Mesangial cell (primary cell): ENCODE measurements around the gene MED1.

DNA sequence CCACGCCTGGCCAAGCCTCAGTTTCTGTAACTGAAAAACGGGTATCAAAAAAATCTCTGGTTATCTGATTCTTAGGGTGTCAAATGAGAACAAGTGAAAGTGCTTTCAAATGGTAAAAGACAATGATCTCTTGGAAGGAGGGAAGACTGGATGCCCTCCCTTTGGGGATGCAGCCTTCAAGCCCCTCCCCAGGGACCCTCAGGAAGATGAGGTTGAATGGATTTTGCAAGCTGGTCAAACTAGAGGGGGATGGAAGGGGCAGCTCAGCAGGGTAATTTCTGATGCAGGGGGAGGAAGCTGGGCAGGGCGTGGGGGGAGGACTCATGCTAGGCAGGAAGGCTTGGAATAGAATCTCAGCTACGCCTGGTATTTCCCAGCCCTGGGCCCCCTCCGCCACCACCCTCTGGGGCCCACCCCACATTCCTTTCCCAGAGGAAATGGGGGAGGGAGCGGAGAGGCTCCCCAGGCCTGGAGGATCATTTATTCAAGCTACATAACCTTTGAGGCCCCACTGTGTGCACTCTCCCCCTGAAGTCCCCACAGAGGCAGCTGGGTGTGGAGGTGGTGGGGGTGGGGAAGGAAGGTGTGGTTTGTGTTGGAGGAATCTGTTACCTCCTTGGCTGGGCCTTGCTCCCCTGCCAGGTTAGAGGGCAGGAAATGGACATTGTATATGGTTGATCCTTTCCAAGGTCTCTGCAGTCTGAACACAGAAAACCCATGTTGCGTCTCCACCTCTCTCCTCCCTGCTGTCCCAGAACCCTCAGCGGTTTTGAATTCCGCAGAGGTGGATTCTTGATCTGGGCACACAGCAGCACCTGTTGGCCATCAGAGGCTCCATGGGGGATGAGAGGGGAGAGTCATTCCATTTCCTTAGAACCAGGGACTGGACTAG, 22.7 kb downstream of the ARHGAP23 start:
- RAMPAGE, long total RNA: no peak

DNA sequence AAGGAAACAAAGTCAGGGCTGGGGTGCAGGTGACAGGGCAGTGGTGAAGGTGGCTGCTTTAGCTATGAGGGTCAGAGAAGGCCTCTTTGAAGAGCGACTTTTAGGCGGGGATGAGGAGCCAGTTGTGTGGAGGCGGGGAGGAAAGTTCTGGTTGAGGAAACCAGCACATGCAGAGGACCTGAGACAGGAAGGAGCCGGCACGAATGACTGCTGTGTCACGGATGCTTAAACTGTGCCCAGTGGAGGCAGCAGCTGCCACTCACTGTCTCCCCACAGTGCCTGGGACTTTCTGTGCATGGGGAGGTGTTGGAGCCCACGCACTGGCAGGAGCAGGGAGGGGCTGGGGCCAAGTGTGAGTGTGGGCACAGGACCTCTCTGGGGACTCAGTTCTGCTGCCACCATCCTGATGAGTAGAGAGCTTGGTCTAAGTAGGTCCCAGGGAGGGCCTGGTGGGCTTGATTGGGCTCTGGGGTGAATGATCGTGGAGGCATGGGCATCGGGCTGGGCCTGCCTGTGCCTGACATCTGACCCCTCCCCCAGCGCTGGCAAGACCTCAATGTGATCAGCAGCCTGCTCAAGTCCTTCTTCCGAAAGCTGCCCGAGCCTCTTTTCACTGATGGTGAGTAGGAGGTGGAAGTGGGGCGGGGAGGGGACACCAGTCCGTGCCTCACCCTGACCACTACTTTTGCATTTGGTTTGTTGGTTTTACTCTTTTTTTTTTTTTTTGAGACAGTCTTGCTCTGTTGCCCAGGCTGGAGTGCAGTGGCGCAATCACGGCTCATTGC, 57.5 kb downstream of the ARHGAP23 start:
- RAMPAGE, long total RNA: no peak

- RAMPAGE, long total RNA: no peak
Observed at GRCh38 chr17:38585019-38585446, 20.7 kb downstream of the SRCIN1 start.

DNA sequence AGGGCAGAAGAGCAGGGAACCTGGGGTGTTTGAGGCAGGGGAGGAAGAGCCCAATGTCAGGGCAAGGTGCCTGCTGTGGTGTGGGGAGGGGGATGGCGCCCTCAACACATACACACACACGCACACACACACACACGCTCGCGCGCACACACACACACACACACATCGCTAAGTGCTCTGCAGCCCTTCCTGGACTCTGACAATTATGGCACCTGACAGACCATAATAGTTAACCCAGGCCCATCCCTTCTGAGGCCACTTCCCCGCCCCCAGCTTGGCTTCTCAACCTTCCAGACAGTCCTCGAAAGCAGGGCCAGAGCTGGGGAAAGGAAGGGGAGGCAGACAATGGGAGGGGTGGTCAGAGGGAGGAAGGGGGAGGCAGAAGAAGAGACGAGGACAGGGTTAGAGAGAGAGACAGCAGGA, 4.2 kb downstream of the SRCIN1 start:
- RAMPAGE, long total RNA: no peak

GRCh38 chr17:38701281-38701873, 3.7 kb upstream of the MLLT6 start:
- RAMPAGE, long total RNA: no peak

DNA sequence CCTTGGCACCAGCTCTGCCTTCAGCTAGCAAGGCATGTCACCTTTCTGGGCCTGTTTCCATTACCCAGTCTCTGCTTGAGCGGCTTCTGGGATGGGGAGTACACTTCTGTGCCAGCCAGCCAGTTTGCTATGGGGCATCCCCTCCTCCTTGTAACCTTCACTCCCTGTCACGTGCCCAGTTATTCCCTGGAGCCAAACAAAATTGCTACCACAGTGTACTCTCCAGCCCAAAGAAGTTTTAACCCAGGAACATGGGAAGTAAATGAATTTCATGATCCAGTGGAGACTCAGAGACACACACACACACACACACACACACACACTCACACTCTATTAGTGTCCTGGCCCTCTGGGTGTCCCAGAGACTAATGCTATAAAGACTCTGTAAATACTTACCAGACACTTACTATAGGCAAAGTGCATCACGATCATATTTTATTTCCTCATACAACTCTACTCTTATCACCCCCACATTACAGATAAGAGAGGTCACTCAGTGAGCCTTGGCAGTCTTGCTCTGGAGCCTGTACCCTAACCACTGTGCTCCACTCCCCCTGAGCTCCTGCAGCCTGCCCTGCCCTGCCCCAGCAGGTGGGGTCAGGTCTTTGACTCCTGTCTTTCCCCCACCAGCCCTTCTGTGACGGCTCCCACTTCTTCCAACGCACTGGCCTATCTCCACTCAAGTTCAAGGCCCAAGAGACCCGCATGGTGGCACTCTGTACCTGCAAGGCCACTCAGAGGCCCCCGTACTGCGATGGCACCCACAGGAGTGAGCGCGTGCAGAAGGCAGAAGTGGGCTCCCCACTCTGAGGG, 2.7 kb downstream of the CISD3 start:
- RAMPAGE, long total RNA: no peak

- RAMPAGE, long total RNA: no peak
Observed at GRCh38 chr17:38771617-38771816, 19.0 kb downstream of the PSMB3 start.

DNA sequence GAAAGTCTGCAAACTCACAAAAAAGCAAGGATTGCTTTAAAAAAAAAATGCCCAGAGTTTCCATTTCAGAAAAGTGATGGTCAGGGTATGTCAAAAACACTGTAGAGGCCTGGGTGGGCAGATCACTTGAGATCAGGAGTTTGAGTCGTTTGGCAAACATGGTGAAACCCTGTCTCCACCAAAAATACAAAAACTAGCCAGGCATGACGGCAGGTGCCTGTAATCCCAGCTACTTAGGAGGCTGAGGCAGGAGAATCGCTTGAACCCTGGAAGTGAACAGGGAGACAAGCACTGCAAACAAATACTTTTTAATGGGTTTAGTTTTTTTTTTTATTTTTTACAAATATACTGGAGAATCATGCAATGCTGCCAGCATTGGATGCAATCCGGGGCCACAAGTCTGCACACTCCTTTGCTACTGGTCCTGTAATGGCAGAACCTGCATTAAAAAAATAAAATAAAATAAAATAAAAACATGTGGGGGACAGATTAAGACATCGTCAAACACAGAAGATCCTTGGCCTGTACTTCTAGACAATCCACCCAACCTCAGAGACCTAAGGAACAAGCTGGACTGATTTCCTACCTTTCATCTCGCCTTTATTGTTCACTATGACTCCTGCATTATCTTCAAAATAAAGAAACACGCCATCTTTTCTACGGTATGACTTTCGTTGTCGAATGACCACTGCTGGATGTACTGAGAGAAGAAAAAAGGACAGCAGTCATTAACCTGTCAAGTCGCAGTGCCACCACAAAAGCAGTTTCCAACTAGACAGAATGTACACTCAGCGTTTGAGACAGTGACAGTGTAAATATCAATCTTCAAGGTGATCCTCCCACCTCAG, 3.5 kb downstream of the RPL23 start:
- RAMPAGE, long total RNA: no peak

GRCh38 chr17:38855002-38855486, 1.5 kb upstream of the RPL23 start:
- RAMPAGE, long total RNA: no peak

DNA sequence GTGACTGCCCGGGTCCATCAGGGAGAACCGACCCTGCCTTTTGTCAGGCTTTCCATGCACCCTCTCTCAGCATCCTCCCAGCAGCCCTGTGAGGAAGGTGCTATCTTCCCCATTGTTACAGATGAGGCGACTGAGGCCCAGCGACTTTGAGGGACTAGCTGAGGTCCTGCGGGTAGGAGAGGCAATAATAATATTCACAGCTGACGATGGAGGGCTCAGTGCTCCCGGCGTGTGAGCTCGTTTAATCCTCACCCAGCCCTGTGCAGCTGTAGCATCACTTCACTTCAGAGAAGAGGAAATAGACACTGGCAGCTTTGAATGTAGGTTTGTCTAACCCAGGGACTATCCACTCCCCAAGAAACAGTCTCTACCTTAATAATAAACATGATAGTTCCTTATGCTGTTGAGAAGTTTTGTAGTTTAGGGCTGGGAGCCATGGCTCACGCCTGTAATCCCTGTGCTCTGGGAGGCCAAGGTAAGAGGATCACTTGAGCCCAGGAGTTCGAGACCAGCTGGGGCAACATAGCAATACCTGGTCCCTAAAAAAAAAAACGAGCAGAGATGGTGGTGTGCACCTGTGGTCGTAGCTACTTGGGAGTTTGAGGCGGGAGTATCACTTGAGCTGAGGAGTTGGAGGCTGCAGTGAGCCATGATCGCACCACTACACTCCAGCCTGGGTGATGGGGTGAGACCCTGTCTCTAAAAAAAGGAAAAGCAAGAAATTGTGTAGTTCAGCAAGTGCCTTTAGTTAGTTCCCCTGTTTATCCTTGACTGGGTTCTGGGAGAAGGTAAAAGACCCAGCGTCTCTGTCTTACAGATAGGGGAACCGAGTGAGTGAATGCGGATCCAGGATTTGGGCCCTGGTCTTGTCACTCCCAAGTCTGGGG, 21.8 kb downstream of the LASP1 start:
- RAMPAGE, long total RNA: no peak

- RAMPAGE, long total RNA: no peak
Observed at GRCh38 chr17:38897006-38897720, 27.3 kb downstream of the LASP1 start.

DNA sequence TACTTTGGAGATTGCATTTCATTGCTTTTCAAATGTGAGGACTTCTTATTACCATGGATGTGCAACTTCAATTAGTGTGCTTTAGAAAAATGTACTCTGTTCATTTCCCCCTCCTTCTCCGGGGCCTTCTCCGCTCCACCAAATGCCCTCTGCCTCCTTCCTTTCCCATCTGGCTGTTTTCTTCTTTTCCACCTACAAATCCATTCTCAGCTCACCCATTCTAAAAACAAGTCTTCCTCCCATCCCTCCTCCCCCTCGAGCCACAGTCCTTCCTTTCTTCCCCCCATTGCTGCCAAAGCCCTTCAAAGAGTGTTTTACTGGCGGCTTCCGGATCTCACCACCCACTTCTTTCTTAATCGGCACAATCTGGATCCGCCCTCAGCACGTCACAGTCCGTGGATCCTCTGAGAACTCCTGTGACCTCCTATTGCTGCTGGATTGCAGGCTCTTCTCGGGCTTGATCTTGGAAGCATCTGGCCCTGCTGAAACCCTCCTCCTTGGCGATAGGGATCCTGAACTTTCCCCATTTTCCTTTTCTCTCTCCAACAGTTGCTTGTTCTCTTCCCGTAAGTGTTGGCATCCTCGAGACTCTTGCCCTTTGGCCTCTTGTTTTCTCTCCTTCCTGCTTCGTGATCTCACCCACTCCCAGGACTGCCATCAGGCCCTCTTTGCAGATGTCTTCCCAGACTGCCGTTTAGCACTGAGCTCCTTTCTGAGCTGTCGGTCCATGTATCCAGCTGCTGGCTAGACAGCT, 35.9 kb upstream of the FBXO47 start:
- RAMPAGE, long total RNA: no peak

GRCh38 chr17:39202691-39203152, 2.6 kb downstream of the RPL19 start:
- RAMPAGE, long total RNA: no peak

DNA sequence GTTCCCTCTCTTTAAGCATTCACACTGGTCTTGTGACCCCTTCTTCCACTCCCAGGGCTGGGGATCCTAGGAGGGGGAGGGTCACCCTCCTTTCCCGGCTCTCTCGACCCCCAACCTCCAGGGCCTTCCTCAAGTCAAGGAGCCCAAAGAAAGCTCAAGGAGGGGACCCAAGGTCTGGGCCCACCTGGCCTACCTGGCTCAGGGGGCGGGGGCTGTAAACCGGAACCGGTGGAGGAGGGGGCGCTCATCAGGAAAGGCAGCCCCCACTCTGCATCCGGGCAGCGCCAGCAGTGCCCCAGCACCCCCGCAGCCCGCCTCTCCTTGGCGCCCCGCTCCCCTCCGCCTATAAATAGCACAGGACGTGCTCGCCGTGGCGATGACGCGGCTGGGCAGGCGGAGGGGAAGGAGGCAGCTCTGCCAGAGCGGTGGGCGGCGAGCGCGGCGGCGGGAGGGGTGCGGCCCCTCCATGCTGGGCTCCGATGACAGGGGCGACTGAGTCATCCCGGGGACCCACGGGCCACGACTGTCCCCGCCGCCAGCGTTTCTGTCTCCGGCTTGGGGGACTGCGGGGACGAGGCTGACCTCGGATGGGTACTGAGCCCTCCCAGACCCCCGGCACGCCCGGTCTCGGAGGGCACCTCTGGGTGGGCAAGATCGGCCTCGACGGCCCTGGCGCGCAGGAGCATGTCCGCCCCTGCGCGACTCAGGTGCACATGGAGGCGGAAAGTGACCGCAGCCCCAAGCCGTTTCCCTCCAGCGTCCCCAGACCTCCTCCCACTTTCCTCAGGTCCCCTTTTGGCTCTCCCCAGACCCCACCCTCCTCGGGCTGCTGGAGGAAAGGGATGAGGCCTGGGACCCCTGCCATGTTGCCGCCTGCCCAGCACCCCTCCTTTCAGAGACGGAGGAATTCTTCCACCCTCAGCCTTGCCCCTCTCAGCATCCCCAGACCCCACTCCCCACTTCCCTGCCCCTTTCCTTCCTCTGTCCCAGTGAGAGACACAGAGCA, 9.7 kb downstream of the RPL19 start:
- RAMPAGE, long total RNA: no peak

DNA sequence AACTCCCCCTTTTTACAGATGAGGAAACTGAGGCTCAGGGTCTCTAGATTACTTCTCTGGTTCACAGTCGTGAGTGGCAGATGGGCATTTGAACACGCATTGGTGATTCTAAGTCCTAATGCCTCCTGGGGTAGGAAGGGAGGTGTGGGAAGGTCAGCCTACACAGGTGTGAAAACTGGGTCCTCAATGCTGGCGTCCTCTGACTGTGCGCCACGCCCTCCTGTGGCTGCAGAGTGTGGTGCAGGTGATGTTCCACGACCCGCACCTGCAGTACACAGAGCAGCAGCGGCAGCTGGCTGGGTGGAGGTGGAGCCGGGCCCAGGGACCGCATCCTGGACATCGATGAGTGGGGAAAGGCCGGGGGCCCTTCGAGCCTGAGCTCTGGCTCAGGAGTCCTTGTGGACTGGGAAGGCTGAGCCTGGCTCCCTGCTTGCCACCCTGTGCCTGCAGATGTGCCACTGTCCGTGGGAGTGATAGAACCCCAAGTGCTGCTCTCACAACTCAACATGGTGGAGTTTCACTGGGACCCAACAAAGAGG, 13.9 kb upstream of the STAC2 start:
- RAMPAGE, long total RNA: no peak

GRCh38 chr17:39361188-39361652, 40.2 kb downstream of the FBXL20 start:
- RAMPAGE, long total RNA: no peak

DNA sequence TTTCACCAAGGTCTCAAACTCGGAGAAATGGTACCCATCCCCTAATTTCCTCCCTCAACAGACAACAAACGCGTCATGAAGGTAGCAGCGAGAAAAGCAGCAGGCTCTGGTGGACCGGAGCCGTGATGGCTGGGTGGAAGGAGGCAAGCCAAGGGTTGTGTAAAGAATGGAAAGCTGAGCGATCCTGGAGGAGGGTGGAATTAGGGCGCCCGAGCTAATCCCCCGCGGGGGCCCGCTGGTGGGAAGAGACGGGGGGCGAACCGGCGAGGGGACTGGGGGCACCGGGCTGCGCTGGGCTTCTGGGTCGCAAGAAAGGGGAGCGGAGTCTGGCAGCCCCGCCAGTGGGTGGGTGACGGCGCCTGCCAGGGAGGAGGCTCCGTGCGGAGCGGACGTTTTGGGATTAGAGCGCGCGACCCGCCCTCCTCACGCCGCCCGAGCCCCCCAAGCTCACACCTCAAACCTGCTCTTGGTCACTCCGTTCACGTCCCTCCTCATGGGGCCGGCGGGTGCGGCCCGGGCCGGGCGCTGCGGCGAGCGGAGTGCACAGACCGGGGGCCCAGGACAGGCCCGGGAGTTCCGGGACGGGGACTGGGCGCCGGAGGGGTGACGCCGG, 412 bp downstream of the FBXL20 start:
- RAMPAGE, long total RNA: no peak

DNA sequence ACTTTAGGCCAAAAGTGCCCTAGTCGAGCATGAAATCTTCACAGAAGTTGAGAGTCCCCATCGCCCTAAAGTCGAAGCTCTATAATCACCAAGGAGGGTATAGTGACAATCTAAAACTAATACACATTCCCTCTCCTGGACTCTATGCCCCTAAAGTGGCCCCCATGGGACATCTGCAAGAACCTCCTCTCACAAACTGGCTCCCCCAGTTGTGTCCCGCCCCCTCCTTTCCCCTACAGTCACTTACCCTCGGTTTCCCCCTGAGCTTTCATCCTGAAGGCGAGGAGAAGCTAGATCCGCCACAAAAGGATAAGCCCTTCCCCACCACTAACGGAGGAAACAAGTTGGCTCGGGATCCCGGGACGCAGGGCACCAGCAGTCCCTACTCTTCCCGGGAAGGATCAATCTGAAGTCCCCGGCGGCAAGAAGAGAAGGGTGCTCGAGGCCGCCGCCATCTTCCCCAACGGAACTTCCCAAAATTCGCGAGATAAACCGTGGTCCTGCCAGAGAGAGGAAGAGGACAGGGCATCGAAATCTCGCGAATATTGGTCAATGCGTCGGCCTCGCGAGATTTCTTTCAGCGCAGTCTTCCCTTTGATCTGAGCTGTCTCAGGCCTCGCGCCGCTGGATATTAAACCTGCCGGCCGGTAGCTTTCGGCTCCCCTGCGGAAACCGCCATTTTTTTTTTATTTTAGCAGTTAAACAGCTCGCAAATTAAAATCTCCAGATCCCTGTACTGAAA, at the start of gene MED1:
Gene MED1, minus strand, starts transcription at position 473 of the 742 bp plus-strand sequence.
- RAMPAGE, long total RNA: start-site peak on the minus strand centred at position 465 of the sequence, 7 bp wide, 226 reads

DNA sequence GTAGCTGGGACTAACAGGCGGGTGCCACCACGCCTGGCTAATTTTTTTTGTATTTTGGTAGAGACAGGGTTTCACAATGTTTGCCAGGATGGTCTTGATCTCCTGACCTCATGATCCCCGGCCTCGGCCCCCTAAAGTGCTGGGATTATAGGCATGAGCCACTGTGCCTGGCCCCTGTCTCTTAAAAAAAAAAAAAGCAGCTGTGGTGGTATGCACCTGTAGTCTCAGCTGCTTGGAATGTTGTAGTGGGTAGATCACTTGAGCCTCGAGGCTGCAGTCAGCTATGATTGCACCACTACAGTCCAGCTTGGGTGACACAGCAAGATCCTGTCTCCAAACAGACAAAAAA, 24.2 kb downstream of the CDK12 start:
- RAMPAGE, long total RNA: no peak

DNA sequence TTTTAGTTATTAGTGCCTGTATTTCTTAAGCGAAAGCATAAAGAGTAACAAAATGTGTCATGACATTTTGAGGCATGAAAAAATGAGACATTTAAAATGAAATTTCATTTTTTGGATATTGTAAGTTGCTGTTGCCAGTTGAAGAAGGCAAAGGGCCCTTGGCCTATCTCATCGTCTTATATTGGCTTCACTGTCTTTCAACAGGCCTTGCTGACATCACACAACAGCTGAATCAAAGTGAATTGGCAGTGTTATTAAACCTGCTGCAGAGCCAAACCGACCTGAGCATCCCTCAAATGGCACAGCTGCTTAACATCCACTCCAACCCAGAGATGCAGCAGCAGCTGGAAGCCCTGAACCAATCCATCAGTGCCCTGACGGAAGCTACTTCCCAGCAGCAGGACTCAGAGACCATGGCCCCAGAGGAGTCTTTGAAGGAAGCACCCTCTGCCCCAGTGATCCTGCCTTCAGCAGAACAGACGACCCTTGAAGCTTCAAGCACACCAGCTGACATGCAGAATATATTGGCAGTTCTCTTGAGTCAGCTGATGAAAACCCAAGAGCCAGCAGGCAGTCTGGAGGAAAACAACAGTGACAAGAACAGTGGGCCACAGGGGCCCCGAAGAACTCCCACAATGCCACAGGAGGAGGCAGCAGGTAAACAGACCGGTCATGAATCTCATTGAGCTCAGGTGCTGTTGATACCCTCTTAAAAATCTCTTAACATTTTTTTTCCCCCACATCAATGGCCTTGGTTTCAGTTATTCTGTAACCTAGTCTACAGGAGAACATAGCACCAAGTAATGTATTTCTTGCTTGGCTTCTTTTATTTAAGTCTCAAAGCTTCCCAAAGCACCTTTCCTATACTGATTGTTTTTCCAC, 64.6 kb downstream of the CDK12 start:
- RAMPAGE, long total RNA: no peak